Colon Carcinoma Metastatic in the Brain (tissue), 2 donors: ENCODE measurements around a stretch of chr10.

DNA sequence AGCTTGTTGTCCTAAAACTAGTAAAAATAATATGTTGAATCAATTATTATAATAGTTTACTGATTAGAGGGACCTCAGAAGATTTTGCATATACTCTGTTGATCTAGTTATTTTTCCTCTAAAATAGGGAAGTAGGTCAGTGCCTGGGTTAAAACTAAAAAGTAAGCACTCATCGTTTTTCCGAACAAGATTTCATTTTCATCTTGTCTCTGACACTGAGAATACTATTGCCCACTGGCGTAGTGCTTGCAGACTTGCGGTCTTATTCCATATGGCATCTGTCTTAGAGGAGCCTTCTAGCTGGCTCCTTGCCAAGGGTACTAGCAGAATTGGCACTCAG is 143.3 kb downstream of the CELF2 start:
- PRO-cap, 2 experiments: no peak in any of the 2 experiments

DNA sequence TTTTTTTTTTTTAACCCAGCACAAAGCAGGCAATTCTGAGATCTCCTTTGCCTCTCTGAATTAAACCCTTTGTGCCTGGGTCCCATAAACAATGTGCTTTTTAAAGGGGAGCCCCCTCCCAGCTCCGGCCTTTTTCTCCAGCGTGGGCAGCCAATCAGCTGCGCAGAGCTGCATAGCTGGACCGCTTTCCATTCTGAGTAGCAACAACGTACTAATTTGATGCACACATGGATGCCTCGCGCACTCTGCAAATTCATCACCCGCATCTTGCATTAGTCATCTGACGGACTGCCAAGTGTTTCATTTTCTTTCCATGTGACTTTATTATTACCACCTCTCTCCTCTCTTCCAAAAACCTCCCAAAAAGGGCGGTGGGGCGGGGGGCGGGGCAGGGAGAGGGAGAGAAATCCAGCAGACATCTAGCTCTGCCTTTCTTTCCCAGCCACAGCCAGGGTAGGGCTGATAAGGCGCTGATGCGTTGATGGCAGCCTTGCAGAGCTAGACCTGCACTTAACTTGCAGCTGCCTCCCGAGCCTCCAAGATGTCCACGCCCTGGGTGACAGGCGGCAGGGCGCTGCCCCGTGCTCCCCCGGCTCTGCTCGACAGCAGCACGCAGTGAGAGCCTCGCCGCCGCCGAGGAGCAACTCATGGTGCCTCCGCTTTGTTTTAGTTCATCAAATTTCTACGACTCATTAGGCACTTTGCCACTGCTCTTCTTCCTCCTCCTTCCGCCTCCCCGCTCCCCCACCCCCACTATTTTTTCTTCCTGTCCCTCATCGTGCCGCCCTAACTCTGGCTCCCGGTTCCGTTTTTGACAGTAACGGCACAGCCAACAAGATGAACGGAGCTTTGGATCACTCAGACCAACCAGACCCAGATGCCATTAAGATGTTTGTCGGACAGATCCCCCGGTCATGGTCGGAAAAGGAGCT is 147.3 kb downstream of the CELF2 start:
- PRO-cap, 2 experiments: peak in 1 of 2 experiments; most common plus-strand start position 817 of the sequence (in 1); most common minus-strand start position 733 of the sequence (in 1)

DNA sequence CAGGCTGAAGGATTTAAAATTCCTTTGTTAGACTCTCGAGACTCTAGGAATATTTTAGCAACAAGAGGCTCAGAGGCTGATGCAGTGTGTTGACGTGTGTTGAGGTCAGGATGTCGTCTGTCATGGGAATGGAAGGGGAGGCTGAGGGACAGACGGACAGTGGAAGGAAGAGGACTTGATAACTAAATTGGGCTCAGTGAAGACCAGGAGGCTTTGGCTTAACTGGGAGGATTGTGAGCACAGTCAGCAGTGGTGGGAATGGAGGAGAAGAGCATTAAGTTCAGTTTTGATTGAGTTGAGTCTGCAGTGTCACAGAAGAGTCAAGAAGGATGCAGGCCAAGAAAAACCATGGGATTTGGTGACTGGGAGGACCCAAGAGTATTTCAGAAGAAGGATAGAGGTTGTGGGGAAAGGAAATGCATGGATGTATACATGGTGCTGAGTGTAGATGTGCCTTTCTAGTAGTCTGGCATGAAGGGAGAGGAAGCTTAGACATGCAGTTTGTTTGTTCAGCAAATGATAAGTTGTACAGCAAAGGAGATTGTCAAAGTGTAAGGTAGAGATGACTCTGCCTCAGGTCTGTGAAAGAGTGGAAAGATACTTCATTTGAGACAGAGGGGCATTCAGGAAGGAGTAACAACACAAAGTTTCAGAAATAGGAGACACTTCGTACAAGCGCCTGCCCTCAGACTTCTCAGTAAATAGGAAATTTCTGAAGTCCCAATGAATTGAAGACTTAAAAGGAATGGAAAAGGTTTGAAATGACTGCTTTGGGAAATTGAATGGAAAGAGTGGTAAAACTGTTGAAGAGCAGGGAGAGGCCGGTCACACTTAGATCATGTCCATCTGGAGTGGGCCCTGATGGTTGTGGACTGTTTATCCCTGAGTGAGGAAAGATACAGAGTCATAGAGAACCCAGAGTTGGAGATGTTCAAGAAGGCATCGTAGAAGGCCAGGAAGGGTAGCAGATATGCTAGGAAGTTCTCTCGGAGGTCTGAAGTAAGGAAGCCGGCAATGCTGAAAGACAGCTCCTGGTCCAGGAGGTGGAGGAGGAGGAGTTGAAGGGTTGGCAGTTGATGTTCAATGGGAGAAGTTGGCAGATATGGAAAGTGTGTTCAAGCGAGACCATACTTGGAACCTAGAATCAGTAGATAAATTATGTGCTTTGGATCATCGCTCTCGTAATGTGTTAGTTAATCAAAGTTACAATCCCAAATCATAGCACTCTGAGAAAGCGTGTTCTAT is 152.4 kb downstream of the CELF2 start:
- PRO-cap, 2 experiments: no peak in any of the 2 experiments

DNA sequence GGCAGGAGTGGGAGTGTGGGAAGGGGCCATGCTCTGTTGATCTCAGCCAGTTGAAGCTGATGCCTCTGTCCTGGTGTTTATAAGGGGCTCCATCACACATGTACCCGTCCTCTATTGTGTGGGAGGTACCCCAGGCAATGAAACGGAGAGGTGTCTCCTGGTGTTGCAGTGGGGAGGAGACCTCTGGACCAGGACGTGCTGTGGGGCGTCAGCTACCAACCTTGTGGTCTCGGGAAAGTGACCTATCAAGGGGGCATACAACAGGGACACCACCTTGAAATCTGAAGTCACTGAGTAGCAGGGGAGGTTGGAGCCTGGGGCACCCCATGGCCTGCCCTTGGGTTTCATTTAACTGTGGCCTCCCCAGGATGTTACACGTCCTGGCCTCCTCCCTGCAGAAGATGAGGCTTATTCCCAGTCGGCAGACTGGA is 173.6 kb downstream of the CELF2 start:
- PRO-cap, 2 experiments: no peak in any of the 2 experiments

DNA sequence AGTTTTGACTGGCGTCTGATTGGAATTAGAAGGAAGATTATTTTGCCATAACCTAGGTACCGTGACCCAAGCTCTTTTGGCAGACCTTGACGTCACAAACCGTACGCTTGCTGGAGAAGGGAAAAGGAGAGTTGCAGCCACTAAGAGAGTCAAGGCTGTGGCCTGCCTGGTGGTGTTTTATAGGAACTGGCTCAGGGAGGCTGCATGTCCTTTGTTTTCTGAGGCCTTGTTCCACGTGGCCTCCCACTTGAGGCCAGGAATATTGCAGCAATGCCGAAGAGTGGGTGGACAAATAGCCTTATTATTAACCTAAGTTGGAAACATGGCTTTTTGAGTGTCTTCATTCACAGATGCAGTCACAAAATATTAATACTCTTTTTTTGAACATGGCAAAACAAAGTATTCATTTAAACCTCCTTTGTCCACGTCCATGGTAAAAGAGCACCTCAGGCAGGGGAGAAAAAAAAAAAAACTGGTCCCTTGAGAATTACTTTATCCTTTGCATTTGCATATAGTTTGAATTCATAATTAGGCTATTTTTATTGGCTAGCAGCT is 178.0 kb downstream of the CELF2 start:
- PRO-cap, 2 experiments: no peak in any of the 2 experiments

GRCh38 chr10:11225771-11226436 is 208.2 kb downstream of the CELF2 start:
- PRO-cap, 2 experiments: no peak in any of the 2 experiments

DNA sequence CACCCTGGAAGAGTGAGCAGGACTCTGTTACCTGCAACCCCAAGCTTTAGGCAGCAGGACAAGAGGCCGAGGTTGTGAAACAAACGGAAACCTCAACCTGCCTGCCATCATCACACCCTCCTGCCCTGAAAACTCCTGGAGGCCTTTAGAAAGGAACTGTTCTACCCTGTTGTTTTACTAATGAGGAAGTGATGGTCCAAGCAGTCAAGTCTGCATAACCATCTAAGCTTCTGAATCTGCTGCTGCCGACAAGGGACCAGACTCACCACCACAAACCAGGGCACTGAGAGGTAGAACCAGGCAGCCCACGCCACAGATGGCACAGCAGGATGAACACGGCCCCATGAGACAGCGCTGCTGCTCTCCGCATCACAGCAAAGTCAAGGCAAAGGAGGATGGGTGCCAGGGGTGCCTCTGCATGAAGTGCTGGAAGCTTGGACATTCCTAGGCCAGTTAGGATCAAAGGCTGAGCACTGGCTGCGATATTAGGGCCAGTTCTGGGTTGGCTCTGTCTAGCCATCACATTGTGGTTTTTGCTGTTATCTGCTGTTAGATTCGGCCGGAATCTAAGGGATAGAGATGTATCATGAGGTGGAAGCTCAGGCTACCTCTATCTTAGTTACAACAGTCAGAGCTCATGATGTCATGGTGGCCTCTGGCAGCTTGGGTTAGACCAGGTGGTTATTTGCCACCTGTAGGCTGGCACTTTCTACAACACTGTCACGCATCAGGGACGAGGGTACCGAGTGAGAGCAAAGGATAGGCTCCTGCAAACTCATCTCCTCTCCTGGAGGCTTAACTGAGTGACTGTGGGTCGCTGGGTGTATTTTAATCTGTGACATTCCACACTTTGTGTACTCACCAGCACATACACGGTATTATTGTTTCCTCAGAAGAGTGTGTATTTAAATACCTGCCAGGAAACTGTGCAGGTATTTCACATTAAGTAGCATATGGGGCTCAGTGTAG is 209.7 kb downstream of the CELF2 start:
- PRO-cap, 2 experiments: no peak in any of the 2 experiments

- PRO-cap, 2 experiments: no peak in any of the 2 experiments
Measured at GRCh38 chr10:11238260-11238840, 220.7 kb downstream of the CELF2 start.

DNA sequence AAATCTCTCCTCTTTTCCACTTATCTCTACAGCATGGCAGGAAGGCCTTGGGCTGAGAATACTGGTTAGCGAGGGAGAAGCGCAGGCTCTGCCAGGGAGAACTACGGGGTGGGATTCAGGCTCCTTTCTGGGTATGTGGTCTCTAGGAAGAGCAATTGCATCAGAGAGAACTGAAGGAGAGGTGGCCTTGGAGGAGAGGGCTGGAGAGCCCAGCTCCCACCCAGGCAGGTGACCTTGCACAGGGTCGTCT is 270.3 kb downstream of the CELF2 start:
- PRO-cap, 2 experiments: no peak in any of the 2 experiments

GRCh38 chr10:11413092-11413393 is 198.4 kb downstream of the USP6NL start:
- PRO-cap, 2 experiments: no peak in any of the 2 experiments

GRCh38 chr10:11448679-11449115 is 162.8 kb downstream of the USP6NL start:
- PRO-cap, 2 experiments: no peak in any of the 2 experiments

- PRO-cap, 2 experiments: no peak in any of the 2 experiments
Measured at GRCh38 chr10:11569848-11570440, 41.5 kb downstream of the USP6NL start.

GRCh38 chr10:11799311-11799817 is 23.8 kb upstream of the PROSER2 start:
- PRO-cap, 2 experiments: no peak in any of the 2 experiments

DNA sequence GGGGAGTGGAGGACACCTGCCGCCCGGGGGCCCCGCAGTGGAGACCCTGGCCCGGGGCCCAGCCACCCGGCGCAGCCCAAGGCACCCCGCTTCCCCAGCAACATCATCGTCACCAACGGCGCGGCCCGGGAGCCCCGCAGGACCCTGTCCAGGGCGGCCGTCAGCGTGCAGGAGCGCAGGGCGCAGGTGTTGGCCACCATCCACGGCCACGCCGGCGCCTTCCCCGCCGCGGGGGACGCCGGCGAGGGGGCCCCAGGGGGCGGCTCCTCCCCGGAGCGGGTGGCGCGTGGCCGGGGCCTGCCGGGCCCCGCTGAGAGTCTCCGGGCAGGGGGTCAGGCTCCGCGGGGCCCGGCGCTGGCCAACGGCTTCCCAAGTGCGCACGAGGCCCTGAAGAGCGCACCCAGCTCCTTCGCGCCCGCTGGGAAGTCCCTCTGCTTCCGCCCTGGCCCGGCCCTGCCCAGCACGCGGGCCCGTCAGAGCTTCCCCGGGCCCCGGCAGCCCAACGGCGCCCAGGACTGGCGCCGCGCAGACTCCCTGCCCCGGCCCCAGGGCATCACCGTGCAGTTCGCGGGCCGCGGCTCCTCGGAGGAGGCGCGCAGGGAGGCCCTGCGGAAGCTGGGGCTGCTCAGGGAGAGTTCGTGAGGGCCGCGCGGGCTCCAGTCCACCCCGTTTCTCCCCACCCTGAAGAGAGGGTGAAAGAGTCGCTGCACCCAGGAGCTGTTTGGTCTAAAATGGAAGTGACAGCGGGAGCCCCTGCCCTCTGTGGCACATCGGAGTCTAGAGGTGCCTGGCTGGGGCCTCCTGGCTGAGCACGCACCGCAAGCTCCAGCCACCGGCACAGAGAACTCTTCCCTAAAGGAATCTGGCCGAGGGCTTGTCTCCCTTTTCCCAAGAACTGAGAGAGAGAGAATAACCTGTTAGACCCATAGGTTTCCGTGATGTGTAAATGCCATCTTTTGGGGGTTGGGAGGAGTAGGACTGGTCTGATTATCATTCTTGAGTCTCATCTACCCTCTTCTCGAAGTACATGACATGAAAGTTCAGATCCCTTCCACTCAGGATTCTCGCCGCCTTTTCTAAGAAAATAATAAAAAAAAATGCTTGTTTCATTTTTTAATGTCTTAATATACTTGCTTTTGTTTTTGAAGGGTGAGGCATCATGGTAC is 47.0 kb downstream of the PROSER2 start:
- PRO-cap, 2 experiments: no peak in any of the 2 experiments

- PRO-cap, 2 experiments: no peak in any of the 2 experiments
Measured at GRCh38 chr10:12156665-12157245, 27.3 kb downstream of the SEC61A2 start.

DNA sequence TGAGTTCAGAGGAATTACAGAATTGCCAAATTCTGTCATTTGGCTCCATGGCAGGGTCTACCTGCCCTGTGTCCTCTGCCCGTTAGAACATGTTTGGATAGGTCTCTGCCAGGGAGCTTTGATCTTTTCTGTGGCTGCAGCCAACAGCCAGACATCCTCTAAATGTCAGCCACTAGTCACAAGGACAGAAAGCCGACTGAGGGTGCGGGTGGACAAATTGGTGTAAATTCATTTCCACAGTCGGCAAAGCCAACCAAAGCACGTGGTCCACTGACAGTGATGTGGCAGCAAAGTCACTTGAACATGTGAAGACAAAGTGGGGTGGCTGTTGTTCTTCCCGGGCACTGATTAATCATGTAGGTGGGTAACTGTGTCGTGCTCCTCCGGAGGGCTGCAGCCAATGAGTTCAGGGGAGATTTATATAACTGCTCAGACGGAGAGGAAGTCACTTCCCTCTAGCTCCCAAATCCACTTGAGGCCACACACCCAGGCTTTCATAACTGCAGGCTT is 26.7 kb upstream of the CAMK1D start:
- PRO-cap, 2 experiments: no peak in any of the 2 experiments

- PRO-cap, 2 experiments: no peak in any of the 2 experiments
Measured at GRCh38 chr10:12455798-12456447, 106.6 kb downstream of the CAMK1D start.

GRCh38 chr10:12590950-12591728 is 241.8 kb downstream of the CAMK1D start:
- PRO-cap, 2 experiments: no peak in any of the 2 experiments

- PRO-cap, 2 experiments: no peak in any of the 2 experiments
Measured at GRCh38 chr10:12807981-12808441, 193.5 kb downstream of the CCDC3 start.

DNA sequence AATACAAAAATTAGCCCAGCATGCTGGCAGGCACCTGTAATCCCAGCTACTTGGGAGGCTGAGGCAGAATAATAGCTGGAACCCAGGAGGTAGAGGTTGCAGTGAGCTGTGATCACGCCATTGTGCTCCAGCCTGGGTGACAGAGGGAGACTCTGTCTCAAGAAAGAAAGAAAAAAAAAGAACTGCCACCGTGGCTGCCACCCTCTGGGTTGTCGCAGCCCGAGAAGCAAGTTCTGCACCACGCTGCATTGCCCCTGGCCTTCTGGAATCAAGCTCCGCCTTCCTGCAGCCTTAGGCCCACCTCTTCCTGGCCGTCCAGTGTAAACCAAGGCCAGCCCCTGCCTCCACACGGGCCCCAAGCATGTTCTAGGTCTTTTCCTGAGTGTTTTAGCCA is 189.1 kb downstream of the CCDC3 start:
- PRO-cap, 2 experiments: no peak in any of the 2 experiments